ENCODE results near the gene NDUFV2.

GRCh38 chr18:7565943-7566396 is 1.1 kb upstream of the PTPRM start:
- RRBS, result no CpG with 5 or more reads among the region's 4 CpGs

DNA sequence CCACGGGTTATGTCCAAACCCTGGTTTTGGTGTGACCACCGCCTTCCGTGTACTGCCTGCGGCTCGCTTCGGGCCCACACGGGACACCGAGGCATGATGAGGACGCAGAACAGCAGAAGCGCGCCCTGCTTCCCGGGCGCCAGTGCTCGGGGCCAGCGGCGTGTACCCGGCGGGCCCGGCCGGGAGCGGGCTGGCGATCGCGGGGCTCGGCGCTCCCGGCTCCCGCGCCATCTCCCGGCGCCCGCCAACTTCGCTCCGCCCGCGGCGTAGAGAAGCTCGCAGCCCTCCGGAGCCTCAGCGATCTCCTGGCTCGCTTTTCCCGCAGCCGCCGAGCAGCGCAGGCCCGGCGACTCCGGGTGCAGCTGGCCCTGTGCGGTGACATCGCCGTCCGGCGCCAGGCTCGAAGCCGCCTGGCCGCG is 586 bp upstream of the PTPRM start:
- RRBS, result 1% methylated on average over 31 of the region's 57 CpGs

DNA sequence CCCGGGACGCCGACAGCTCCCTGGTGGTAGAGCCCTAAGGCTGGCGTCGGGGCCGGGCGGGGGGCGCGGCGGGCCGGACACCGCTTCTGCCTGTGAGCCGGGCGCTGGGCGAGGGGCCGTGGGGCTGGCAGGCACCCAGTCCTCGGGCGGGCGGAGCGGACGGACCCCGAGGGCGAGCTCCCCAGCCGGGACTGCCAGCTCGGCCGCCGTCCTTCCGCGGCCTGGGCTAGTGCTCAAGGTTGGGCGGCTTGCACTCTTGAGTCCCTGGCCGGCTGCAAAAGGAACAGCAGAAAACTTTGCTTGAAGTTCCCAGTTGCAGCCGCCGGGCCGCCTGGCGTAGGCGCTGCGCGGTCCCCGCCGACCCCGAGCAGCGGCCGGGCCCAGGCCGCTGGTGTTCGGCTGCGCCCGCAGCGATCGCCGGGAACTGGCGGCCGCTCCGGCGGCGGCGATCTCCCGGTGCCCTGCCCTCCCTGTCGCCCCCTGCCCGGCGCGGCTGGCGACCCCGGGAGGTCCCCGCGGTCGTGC is 890 bp downstream of the PTPRM start:
- RRBS, result 2% methylated on average over 44 of the region's 66 CpGs

DNA sequence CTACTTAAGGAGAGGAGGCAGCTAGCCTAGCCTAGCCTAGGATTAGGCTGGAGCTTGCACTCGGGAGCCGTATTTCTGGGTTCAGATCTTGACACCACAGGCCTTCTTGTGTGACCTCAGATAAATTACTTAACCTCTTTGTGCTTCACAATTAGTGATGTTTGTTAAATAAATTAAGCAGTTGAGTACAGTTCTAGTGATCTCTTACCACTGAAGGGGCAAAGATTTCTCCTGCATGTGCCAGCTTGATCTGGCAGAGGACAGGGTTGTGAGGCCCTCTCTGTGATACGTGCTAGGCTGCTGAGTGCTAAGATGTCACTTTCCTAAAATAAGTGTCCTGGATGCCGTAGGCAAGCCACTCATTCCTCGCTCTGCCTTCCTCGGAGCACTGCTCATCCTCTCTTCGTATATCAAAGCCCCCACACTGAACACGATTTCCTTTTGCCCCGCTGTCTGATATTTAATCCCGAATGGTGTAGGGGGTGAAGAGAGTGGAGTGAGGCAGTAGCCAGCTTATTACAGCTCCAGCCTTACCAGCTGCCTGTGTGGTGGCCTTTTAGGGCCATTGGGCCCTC is 40.4 kb downstream of the PTPRM start:
- RRBS, result no CpG with 5 or more reads among the region's 10 CpGs

DNA sequence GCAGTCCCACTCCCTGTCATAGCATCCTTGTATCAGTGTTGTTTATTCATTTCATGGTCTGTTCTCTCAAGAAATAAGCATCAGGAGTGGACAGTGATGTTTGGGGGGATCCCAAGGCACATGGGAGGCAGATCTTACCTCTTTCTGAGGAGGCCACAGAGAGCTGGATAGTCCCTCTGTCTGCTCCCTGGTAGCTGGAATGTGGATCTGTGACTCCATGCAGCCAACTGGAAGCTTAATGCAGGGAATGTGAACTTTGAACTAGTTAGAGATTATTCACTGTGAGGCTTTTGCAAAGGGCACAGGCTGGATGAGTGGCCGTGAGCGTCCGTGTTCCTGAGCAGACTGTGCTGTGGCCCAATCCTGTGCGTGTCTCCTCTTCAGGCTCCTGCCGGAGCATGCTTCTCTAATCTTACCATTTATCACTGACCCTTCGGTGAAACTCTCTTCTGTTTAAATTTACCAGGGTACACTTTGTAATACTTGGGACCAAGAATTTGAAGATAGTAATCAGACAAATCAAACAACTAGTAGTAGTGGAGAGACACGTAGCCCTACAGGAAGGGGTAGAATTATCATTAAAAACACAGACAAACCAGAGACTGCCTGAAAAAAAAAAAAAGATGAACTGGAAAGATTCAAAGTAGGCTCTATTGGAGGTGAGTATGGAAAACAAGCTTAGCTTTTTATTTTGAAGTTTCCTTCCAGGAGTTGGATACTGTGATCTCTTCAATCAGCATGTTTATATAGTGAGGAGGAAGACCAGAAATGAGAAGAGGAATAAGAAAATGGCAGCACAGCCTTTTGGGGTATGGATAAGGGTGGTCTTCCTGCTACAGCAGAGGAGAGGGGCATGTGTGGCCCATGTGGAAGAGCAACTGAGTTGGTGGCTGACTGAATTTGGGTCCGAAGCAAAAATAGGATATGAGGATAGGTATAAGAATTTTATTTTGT is 187.8 kb downstream of the PTPRM start:
- RRBS, result no CpG with 5 or more reads among the region's 8 CpGs

GRCh38 chr18:7818905-7819593 is 251.9 kb downstream of the PTPRM start:
- RRBS, result no CpG with 5 or more reads among the region's 6 CpGs

DNA sequence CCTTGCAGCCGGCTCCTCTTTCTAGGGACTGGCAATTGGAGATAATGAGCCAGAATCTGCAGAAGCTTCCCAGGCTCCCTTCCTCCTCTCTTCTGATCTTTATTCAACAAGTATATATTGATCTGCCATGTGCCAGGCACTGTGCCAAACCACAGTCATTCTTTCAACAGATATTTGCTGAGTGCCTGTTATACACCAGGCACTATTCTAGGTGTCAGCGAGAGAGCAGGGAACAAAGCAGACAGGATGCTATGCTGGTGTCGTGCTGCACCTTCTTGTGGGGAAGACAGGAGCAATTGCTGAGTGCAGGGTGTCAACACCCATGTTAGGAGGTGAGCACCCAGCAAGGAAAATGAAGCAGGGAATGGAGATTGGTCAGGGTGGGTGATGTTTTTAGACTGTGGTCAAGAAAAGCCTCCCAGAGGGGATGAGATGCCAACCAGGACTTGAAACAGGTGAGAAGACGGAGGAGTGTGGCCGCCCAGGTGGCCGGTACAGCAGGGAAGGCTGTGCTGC is 307.7 kb upstream of the RAB12 start:
- RRBS, result no CpG with 5 or more reads among the region's 6 CpGs

- RRBS, result no CpG with 5 or more reads among the region's 9 CpGs
Measured at GRCh38 chr18:8703912-8704257, 1.5 kb upstream of the MTCL1 start.

- RRBS, result no CpG with 5 or more reads among the region's 6 CpGs
Measured at GRCh38 chr18:8717238-8717616, 11.9 kb downstream of the MTCL1 start.

- RRBS, result 90% methylated on average over 2 of the region's 30 CpGs
Measured at GRCh38 chr18:8783998-8784496, 78.7 kb downstream of the MTCL1 start.

GRCh38 chr18:8989147-8989603 is 113.3 kb upstream of the NDUFV2 start:
- RRBS, result no CpG with 5 or more reads among the region's 4 CpGs

GRCh38 chr18:9001192-9001736 is 101.2 kb upstream of the NDUFV2 start:
- RRBS, result no CpG with 5 or more reads among the region's 5 CpGs

DNA sequence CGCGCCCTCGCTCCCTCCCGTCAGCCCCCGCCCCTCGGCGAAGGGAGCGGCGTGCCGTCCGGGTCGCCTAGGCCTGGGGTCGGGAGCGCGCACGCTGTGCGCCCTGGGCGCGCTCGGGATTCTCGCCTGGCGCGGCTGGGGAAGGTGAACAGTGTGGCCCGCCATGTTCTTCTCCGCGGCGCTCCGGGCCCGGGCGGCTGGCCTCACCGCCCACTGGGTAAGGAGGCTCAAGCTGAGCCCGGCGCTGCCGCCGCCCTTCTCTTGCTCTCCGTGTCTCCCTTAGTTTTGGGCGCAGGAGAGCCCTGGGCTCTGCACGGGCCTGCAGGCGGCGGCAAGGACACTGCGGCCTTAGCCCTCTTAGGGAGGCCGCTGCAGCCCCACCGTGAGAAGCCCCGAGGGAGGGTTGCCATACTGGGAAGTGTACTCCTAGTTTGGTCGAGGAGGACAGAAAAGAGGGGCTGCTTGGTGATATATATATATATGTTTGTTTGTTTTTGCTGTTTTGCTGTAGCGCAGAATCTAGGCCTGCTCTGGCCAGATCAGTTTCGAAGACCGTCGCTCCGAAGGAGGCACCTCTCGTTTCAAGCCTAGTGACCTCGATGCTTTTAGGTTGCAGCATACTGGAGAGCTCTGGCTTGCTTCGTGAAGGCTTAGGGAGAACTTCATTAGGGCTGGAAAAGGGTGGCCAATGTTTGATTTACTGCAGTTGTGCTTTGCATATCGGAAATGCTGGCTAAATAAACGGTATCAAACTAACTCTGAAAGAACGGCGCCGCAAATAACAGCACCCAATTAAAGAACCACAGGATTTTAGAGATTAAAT is at the start of gene NDUFV2:
TSS of gene NDUFV2 (plus strand) at position 119 of the 823 bp plus-strand sequence.
- RRBS, result under 1% methylated on average over 7 of the region's 58 CpGs

DNA sequence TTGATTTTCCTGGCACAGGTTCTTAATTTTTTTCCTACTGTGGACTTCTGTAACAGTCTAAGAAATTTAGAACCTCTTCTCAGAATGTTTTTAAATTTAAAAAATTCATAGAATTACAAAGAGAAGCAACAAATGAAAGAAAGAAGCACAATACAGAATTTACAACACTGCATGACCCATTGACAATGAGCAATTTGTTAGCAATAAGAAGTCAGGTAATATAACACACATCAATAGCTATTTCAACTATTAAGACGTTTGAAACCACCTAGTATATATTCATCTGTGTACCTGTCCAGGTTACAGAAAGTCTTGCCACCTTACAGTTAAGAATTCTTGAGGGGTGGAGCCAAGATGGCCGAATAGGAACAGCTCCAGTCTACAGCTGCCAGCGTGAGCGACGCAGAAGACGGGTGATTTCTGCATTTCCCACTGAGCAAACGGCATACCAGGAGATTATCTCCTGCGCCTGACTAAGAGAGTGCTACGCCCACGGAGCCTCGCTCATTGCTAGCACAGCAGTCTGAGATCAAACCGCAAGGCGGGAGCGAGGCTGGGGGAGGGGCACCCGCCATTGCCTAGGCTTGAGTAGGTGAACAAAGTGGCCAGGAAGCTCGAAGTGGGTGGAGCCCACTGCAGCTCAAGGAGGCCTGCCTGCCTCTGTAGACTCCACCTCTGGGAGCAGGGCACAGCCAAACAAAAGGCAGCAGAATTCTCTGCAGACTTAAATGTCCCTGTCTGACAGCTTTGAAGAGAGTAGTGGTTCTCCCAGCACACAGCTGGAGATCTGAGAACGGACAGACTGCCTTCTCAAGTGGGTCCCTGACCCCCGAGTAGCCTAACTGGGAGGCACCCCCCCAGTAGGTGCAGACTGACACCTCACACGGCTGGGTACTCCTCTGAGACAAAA is 69.8 kb upstream of the TWSG1 start:
- RRBS, result no CpG with 5 or more reads among the region's 19 CpGs

DNA sequence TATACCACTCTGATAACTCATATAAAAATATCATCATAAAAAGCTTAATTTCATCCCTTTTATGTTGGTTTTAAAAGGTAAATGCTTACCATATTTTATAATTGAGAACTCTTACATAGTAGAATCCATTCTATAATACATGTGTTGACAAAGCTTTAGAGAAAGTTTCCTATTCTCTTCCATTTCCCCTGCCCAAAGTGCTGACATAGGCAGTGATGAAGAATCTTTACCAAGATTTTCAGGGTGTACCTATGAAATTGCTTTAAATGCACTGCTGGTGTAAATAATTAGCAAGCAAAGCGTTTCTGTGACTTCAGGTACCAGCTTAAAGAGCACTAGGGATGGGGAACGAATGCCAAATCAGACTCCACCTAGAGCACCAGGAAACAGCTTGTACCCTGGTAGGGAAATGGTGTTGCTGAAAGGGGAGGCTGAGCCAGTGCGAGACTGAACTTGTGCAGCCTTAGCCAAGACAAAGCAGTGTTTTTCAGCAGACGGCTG is 65.5 kb downstream of the TWSG1 start:
- RRBS, result no CpG with 5 or more reads among the region's 4 CpGs

GRCh38 chr18:9433502-9433893 is 41.8 kb upstream of the RALBP1 start:
- RRBS, result no CpG with 5 or more reads among the region's 8 CpGs

DNA sequence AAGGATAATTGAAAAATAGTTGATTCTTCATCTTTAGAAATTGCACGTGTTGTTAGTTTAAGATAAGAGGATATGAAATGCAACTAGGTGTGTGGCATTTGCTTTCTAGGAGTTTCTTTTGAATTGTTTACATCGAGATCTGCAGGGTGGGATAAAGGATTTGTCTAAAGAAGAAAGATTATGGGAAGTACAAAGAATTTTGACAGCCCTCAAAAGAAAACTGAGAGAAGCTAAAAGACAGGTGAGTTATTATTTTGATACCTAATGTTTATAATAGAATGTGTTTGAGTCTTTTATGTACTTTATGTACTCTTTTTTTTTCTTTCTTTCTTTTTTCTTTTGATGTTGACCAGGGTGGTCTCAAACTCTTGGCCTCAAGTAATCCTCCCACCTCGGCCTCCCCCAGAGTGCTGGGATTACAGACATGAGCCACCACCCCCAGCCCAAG is 50.3 kb downstream of the RALBP1 start:
- RRBS, result no CpG with 5 or more reads among the region's 3 CpGs

- RRBS, result no CpG with 5 or more reads among the region's 3 CpGs
Measured at GRCh38 chr18:9570323-9570722, 44.0 kb downstream of the PPP4R1 start.

DNA sequence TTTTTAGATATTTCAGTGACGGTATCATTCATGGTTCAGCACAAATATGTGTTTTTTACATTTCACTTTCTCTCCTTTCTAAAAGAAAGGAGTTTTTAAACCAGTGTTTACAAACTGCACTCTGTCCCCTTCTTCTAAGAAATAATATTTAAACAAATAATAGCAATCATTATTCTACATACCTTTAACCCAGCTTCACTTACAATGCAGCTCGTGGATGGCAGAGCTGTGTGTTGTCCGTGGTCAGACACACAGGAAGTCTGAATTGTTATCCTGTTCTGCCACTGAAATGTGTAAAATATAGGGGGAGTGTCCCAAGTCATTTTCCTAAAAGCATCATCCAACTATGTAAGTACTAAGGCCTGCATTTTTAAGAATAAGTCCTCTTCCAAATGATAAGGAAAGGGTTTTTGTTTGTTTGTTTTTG is 2.6 kb upstream of the PPP4R1 start:
- RRBS, result no CpG with 5 or more reads among the region's 3 CpGs

- RRBS, result no CpG with 5 or more reads among the region's 12 CpGs
Measured at GRCh38 chr18:9743257-9744063, 35.4 kb downstream of the RAB31 start.

Measured in choroid plexus epithelial cell (primary cell).